HTERT-HM (cell line): ENCODE data around the genes FAM117A and SAMD14.

DNA sequence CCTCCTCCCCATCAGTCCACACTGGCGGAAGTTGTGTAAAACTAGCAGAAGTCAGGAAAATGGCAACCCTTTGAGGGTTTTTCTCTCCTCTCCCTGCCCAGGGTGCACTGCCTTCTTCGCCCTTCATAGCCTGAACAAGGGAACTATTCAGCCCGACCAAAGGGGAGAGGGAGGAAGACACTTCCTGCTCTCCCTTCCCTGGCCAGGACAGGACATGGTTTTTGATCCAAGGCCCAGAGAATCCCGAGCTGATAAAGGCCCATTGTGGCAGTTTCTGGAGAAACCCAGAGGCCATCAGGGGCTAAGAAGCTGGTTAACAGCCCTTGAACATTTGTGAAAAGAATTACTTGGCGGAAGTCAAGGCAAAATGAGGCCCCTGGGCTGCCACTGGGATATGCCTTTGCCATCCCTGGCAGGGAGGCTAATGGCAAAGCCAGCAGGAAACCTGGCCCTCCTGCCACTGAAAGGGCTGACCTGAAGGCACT lies 12.8 kb downstream of the PHB1 start:
- RRBS = no CpG with 5 or more reads among the region's 5 CpGs

DNA sequence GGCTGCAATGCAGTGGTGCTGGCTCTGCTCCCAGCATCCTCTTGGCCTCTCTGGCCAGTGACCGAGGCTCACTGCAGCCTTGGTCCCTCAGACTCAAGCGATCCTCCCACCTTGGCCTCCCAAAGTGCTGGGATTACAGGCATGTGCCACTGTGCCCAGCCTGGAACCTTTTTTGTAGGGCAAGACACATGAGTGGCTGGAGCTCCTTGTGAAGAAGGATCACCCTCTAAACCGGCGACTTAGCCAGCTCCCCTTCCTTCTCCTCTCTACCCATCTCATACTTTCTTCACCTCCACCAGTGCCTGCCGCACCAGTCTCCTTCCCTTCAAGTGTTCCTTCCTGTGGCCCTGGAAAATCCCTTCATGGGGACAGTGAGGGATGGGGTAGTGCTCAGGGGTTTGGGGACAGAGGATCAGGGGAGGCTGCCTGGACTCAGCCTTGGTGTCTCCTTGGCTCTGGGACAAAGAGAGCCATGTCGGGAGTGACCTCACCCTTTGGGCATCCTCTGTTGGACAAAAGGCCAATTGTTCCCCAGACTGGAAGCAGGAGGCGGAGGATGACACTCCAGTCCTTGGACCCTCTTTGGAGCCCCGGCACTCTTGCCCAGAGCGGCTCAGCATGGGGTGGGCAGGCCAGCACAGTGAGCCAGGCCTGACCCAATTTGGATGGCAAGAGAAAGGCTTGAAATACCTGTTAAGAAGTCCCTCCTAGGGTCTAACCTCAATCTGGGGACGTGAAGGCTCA lies 39.2 kb upstream of the PHB1 start:
- RRBS = no CpG with 5 or more reads among the region's 10 CpGs

- RRBS = 2% methylated on average over 13 of the region's 58 CpGs
Measured at GRCh38 chr17:49497374-49498083, 2.4 kb downstream of the NGFR start.

- RRBS = no CpG with 5 or more reads among the region's 11 CpGs
Measured at GRCh38 chr17:49508117-49508649, 13.1 kb downstream of the NGFR start.

- RRBS = no CpG with 5 or more reads among the region's 4 CpGs
Measured at GRCh38 chr17:49676091-49676752, 1.7 kb downstream of the SPOP start.

GRCh38 chr17:49700408-49701586 lies 7.0 kb downstream of the SLC35B1 start:
- RRBS = no CpG with 5 or more reads among the region's 8 CpGs

GRCh38 chr17:49730010-49730674 lies 22.4 kb upstream of the SLC35B1 start:
- RRBS = no CpG with 5 or more reads among the region's 5 CpGs

- RRBS = 3% methylated on average over 18 of the region's 51 CpGs
Measured at GRCh38 chr17:49763642-49764329, at the start of gene FAM117A. Gene FAM117A (minus strand): TSS chr17:49764131.

DNA sequence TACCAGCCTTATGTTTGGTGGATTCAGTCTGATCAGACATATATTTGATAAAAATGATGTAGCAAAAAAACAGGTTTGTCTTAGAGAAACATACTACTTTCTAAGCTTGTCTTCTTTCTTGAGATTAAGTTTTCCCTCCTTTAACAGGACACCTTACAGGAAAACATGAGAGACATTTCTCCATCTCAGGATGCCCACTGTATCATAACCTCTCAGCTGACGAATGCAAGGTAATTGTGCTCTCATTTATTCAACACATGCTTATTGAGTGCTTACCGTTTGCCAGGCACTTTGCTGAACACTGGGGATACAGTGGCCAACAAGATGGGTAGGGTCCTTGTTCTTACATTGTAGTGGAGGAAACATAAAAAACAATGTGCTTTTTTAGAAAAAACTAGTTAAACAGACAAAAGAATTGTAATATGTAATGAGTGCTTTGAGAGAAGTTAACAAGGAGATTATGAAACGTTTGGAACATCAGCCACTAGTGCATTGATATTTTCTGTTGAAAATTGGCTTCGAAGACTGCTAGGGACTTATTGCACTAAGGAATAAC lies 16.8 kb downstream of the KAT7 start:
- RRBS = no CpG with 5 or more reads among the region's 4 CpGs

- RRBS = 13% methylated on average over 8 of the region's 24 CpGs
Measured at GRCh38 chr17:49890842-49891269, 43.0 kb upstream of the TAC4 start.

DNA sequence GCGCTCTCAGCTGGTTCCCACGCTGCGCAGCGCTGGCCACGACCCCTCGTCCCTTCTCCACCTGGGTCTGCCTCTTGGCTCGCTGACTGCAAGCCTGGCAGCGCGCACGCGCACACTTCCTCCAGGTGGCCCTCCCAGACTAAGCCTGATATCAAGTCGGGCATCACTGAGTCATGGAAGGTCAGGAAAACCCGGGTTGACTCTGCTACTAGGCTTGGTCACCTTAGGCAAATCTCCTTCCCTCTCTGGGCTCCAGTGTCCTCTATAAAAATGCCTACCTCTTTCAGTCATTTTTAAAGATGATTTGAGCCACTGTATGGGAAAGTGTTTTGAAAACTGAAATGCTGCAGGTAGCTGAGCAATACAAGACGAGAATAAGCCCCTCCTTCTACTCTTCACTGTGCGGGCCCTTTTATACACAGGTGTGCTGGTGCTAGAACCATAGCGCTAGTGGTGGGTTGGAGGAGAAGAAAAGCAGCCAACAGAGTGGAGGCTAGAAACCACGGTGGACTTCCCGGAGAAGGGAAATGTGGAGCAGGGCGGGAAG lies 58.3 kb upstream of the DLX4 start:
- RRBS = 88% methylated on average over 2 of the region's 19 CpGs

DNA sequence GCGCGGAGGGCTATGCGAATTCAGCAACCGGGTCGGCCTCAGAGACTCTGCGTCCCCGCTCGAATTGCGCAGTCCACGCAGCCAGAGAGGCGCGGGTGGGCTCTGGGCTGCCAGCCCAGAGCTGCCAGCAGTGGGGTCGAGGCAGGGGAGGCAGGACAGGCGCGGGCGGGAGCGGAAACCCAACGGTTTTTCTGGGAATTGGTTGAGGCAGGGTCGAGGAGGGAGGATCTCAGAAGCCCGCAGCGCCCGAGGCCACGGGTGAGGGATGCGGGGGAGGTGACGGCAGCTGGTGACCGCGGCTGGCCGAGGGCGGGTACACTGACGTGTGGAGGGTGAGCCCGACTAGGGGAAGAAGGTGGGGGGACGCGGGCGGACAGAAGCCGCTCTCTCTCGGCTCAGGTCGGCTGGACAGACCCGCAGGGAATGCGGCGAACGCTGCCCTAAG lies 2.6 kb downstream of the DLX4 start:
- RRBS = 6% methylated on average over 4 of the region's 41 CpGs

DNA sequence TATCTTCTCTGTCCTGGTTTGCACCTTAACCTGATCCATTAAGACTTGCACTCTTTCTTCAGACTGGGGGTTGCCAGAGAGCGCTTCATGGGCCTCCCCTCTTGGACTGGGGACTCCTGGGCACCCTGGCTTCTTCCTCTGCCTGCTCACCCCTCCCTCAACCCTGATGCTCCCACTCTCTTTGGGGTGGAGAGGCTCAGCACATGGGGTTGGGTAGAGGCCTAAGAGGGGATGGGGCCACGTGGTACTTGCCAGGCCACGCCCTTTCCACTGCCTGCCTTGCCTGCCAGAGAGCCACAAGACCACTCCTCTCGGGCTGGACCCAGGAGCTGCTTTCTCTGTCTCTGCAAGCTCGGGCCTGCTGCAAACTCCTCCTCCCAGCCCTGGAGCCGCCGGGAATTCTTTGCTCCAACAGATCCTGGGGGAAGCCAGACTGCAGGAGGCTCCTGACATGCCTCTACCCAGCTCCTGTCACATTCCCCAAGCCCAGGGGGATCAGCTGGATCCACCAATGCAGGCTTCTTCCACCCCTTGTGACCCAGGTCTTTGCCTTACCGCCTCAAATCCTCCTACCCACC lies 11.7 kb downstream of the DLX4 start:
- RRBS = no CpG with 5 or more reads among the region's 8 CpGs

DNA sequence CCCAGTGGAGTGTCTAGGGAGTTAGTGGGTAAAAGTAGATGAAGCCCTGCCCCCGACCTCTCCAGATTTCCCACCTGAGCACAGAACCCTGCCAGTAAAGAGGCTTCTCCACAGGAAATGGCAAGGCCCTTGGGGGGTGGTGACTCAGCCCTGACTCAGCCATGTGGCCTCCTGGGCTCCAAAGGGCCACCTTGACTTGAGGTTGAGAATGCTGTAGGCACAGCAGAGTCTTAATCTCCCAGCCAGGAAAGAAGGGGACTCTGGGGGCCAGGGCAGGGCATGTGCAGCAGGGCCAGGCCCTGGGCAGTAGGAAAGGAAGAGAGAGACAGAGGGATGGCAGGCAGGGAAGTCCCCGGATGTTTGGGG lies 4.9 kb upstream of the ITGA3 start:
- RRBS = no CpG with 5 or more reads among the region's 2 CpGs

GRCh38 chr17:50078784-50079437 lies 16.2 kb upstream of the PDK2 start:
- RRBS = no CpG with 5 or more reads among the region's 7 CpGs

DNA sequence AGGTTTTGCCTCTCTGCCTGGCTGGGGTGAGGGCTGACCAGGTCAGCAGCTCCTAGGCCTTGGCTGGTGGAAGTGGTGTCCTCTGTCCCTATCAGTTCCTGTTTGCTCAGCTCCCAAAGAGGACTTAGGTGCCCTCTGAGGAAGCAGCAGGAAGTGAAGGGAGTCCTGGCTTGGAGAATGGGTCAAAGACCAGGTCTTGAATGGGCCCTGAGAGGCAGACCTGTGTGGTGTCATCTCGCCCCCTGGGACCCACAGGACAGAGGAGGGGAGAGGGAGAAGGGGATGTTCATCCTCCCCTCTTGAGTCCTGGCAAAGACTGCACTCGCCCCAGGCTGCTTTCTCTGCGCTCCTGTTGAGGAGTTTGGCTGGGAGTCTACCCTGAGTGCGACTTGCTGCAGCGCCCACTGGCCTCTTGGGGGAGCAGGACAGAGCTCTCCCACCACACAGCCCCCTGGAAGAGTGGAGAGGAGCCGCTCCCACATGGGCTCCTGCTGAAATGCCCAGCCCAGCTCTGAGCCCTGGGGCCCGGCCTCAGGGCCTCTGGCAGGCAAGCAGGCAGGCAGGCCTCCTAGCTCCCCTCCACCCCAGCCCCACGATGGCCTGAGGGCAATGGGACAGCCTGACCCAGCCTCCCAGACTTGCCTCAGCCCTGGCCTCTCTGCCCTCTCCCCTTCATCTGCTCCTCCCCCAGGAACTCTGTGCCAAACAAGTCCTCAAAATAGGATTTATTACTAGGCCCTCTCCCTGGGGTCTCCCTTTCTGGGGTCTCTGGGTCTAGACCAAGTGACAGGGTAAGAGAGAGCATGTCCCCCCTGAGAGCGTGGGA lies 17.0 kb downstream of the PDK2 start:
- RRBS = no CpG with 5 or more reads among the region's 9 CpGs

DNA sequence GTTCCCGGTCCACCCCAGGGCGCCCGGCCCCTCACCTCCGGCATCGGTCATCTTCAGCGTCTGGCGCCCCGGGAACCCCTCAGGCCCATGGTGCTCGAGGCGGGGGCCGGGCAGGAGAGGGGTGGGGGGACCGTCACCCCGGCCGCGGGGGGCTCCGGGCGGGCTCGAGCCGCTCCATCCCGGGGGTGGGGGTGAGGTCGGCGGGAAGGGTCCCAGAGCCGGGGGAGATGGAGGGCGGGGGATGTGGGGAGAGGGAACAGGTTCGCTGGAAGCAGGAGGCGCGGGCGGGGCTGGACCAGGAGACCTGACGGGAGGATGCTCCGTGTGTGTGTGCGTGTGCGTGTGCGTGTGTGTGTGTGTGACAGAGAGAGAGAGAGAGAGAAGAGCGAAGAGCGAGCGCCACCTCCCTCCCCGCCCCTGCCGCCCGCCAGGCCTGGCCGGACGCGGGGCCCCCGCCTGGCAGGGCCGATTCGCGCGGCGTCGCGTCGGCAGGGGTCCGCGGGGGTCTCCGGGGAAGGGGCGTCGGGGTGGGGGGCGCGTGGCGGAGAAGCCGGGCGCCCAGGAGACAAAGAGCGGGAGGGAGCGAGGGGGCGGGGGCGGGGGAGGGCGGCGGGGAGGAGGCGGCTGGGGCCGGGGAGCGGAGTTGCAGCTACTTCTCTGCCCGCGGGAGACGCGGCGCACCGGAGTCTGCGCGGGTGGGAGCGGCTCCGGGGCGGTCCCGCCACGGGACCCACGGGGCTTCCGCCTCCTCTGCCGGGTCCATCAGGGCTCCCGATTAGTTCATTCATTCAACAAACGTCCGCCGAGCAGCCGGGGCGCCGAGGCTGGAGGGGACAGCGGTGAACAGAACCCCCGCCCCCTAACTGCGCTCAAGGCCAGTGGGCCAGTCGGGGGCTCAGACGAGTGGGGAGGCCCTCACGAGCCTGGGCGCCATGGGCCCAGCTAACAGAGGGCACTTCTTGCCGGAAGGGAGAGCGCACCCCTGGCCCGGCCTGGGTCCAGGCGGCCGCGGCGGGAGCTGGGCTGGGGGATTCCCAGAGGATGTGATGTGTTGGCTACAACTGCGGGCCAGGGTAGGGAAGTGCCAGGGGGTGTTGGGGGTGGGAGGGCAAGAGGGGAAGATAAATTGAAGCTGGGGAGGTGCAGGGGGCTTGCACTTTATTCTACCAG lies at the start of gene SAMD14:
Gene SAMD14, minus strand, starts transcription at position 679 of the 1,170 bp plus-strand sequence.
- RRBS = 2% methylated on average over 50 of the region's 108 CpGs

GRCh38 chr17:50169033-50169466 lies 3.2 kb downstream of the SGCA start:
- RRBS = no CpG with 5 or more reads among the region's 9 CpGs

- RRBS = no CpG with 5 or more reads among the region's 7 CpGs
Measured at GRCh38 chr17:50169907-50170339, 4.1 kb downstream of the SGCA start.

DNA sequence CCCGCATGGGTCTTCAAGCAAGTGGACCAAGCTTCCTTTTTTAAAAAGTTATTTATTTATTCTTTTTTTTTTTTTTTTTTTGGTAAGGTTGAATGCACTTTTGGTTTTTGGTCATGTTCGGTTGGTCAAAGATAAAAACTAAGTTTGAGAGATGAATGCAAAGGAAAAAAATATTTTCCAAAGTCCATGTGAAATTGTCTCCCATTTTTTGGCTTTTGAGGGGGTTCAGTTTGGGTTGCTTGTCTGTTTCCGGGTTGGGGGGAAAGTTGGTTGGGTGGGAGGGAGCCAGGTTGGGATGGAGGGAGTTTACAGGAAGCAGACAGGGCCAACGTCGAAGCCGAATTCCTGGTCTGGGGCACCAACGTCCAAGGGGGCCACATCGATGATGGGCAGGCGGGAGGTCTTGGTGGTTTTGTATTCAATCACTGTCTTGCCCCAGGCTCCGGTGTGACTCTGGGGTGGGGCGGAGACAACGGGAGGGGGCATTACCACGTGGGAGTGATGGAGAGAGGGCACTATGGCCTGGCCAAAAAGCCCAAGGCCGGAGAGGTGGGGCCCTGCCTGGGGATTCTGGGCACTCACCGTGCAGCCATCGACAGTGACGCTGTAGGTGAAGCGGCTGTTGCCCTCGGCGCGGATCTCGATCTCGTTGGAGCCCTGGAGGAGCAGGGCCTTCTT lies 16.1 kb downstream of the COL1A1 start:
- RRBS = 20% methylated on average over 4 of the region's 23 CpGs